Melanocyte of skin (primary cell): Measurements from ENCODE around the genes FPGT, TNNI3K, TYW3 and ST6GALNAC3.

DNA sequence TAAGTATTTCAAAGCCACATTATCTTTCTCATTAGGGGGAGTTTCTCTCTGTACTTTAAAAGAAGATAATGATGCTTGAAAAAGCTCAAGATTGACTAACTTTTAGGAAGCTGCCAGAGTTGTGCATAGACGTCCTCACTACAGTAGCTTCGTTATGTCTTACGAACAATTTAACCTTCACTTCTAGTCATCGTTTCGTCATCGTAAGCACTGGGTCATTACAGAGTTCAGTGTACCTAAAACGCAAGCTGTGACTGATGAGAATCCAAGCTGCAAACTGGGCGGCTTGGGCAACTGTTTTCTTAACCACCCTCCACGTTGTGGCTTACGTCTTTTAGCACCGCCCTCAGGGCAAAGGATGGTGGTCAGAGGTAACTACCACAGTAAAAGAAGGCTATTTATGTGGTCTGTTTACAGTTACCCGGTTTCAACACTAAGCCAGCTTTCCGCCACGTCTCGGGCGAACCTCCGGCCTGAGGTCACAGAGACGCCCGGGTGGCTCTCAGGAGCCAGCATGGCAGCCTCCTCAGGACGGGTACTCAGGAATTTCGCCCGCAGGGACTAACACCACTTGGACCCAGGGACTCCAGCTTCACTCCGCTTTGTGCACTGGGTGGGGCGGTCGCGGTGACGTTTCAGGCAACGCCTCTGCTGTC is 447 bp upstream of the CTH start:
- CAGE, long polyA plus RNA, 2 experiments: no peak in any of the 2 experiments

- CAGE, long polyA plus RNA, 2 experiments: no peak in any of the 2 experiments
Measured at GRCh38 chr1:70947099-70947676, 100.4 kb downstream of the PTGER3 start.

DNA sequence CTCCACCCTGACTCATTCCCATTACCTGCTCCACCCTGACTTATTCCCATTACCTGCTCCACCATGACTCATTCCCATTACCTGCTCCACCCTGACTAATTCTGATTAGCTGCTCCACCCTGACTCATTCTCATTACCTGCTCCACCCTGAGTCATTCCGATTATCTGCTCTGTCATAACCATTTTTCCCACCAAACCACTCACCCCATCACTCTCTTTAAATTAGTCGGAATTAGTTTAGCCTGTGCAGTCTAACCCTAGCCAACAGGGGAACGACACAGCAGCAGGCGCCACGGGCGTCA is 901.4 kb upstream of the NEGR1 start:
- CAGE, long polyA plus RNA, 2 experiments: no peak in any of the 2 experiments

GRCh38 chr1:74197695-74198816 is at the start of gene FPGT:
FPGT (plus strand) TSS chr1:74198242.
- CAGE, long polyA plus RNA, 2 experiments: start-site peak on the plus strand in 1 of 2 experiments, at chr1:74198244-74198340 at its widest, 132 to 508 reads per replicate

- CAGE, long polyA plus RNA, 2 experiments: no peak in any of the 2 experiments
Measured at GRCh38 chr1:74235177-74235671, at the start of gene TNNI3K. TNNI3K (plus strand) TSS chr1:74235387.

- CAGE, long polyA plus RNA, 2 experiments: no peak in any of the 2 experiments
Measured at GRCh38 chr1:74730104-74730501, 2.7 kb downstream of the CRYZ start.

DNA sequence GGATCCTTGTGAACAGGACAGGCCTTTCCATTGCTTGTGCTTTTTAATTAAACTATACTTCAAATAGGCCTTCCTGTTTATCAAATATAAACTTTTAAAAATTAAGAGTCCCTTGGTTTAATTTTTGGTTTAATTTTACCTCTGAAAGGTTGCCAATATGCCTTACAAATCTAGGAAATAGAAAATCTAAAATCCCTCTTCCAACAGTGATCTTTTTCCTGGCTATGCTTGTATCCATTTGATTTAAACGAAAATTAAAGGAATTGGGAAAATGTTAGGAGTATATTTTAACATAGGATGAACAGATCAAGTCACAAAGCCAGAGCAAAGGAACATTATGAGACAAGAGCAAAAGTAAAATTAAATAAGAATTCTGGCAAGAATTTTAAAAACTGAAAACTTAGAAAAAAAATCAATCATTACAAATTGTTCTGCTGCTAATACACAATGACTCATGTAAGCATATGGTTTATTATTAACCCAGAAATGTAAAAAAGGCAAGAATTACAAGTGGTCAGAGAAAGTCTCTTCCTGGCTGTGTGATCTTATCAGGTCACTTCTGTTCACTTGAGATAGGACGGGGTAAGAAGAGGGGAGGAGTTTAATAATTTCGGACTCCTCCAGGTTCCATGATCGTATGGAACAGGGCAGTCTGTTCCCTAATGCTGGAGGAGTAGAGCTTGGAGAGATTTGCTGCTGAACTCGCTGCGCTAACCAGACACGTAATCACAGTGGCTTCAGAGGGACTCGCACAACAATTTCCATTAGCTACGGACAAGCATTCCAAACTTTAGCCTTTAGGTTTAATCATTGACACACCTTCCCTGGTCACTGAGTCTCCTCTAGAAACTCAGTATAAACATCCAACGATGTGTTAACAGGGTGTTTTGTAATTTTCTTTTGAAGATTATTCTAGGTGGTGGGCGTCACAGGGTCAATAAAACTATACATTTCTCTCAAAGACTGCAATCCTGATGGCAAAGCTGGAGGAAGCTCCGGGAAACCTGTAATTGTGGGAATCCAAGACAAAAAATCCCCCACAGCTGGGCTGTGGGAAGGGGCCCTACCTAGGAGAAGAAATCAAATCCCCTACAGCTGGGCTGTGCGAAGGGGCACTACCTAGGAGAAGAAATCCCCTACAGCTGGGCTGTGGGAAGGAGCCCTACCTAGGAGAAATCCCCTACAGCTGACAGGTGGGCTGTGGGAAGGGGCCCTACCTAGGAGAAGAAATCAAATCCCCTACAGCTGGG is 1.4 kb downstream of the CRYZ start:
- CAGE, long polyA plus RNA, 2 experiments: no peak in any of the 2 experiments

- CAGE, long polyA plus RNA, 2 experiments: no peak in any of the 2 experiments
Measured at GRCh38 chr1:74732367-74732931, 401 bp downstream of the CRYZ start.

GRCh38 chr1:74732932-74733721 is at the start of gene TYW3:
TYW3 (plus strand) TSS chr1:74733152.
- CAGE, long polyA plus RNA, 2 experiments: start-site peak on the minus strand in 2 of 2 experiments, at chr1:74733003-74733054 at its widest, 94 to 582 reads per replicate

DNA sequence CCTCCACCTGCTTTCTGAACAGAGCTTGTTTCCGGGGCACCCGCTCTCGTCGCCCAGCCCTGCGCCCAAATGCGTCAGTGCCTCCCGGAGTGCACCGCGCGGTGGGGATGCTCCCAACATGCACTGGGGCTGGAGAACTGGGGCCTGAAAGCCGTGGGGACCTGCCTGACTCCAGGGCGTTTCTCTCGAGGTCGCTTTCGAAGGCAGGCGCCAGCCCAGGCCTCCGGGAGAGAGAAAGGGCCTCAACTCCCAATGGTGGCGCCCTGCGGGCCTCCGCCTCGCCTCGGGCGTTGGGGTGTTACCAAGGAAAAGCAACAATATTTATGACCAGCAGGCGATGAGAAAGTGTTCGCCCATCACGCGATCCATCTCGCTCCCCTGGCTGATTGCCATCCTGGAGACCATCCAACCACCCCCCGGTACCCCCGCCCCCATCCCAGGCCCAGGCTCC is 8.9 kb upstream of the LHX8 start:
- CAGE, long polyA plus RNA, 2 experiments: no peak in any of the 2 experiments

GRCh38 chr1:76074491-76075429 is at the start of gene ST6GALNAC3:
ST6GALNAC3 (plus strand) TSS chr1:76074746.
- CAGE, long polyA plus RNA, 2 experiments: start-site peak on the plus strand in 1 of 2 experiments, at chr1:76074749-76074841 at its widest, 658 to 1,333 reads per replicate

- CAGE, long polyA plus RNA, 2 experiments: no peak in any of the 2 experiments
Measured at GRCh38 chr1:76153976-76154518, 79.5 kb downstream of the ST6GALNAC3 start.

GRCh38 chr1:76190957-76192016 is 116.7 kb downstream of the ST6GALNAC3 start:
- CAGE, long polyA plus RNA, 2 experiments: no peak in any of the 2 experiments

- CAGE, long polyA plus RNA, 2 experiments: no peak in any of the 2 experiments
Measured at GRCh38 chr1:76254377-76254812, 179.8 kb downstream of the ST6GALNAC3 start.

DNA sequence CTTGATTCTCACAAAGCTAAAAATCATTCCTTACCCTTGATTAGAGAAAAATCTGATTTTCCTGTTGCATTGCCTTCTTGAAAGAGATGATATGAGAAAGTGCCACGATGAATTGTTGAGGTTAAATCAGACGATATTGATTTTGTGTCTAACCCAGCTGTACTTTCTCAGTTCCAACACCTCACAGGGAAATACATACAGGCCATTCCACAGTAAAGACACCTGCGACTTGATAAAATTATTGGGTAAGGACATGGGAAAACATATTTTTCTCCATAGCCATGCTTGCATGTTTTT is 255.5 kb upstream of the ST6GALNAC5 start:
- CAGE, long polyA plus RNA, 2 experiments: no peak in any of the 2 experiments

DNA sequence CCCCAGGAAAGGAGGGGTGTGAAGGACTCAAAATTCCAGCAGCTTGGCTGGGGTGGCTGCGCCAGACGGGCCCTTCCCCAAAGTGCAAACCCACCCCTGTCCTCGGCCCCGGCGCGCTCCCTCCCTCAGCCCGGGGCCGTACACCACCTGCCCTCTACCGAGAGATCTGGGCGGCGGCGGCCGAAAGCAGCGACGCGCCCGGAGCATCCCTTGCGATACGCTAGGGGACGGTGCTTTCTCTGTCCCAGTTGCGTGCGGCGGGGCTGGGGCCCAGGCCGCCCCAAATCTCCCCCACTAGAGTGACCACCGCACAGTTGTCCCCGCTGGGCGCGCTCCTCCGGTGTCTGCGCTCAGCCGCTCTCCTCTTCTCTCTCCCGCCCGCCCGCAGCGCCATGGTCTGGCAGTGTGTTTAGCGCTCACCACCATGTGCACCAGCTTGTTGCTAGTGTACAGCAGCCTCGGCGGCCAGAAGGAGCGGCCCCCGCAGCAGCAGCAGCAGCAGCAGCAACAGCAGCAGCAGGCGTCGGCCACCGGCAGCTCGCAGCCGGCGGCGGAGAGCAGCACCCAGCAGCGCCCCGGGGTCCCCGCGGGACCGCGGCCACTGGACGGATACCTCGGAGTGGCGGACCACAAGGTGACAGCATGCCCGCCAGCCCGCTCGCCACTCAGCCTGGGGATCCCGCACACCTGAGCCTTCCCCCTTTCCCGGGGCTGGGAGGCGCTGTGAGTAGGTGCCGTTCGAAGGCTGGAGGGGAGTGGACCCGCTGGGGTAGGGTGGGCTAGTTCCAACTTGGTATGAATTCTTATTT is 1.0 kb downstream of the ST6GALNAC5 start:
- CAGE, long polyA plus RNA, 2 experiments: no peak in any of the 2 experiments

DNA sequence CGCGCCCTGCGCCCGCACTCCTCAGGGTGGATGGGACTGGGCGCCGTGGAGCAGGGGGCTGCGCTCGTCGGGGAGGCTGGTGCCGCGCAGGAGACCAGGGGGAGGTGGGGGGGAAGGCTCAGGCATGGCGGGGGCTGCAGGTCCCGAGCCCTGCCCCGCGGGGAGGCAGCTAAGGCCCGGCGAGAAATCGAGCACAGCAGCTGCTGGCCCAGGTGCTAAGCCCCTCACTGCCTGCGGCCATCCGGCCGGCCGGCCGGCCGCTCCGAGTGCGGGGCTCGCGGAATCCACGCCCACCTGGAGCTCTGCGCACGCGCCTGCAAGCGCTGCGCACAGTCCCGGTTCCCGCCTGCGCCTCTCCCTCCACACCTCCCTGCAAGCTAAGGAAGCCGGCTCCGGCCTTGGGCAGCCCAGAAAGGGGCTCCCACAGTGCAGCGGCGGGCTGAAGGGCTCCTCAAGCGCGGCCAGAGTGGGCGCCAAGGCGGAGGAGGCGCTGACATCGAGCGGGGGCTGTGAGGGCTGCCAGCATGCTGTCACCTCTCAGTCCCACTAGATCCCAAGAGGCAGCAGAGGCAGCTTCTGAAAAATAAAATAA is 150.6 kb downstream of the ZZZ3 start:
- CAGE, long polyA plus RNA, 2 experiments: no peak in any of the 2 experiments

GRCh38 chr1:77947031-77948055 is 31.5 kb downstream of the FUBP1 start:
- CAGE, long polyA plus RNA, 2 experiments: no peak in any of the 2 experiments

DNA sequence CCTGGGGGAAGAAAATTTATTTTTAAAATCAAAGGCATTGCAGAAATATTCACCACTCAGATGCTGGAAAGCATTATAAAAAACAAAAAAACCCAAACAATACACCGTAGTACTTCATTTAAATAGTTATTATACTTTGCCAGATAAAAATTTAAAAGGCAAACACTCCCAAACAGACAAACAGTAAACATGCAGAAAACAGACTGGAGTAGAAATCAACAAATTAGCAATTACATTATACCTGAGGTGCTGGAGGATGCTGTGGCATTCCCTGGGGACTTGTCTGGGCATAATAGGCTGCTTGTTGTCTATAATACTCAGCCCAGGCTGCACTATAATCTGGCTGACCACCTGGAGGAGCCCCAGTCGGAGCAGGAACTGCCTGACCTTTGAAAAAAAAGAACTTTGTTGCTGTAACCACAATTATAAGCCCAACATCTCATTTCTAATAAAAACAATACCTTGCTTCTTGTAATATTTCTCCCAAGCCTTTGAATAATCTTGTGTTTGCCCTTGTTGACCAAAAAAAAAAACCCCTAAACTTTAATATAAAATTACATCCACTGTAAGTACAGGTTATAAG is 29.9 kb downstream of the FUBP1 start:
- CAGE, long polyA plus RNA, 2 experiments: no peak in any of the 2 experiments

DNA sequence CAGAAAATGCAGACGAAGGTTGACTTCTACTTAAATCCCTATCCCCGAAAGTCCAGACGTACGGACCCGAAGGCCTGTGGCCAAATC is 308 bp upstream of the GIPC2 start:
- CAGE, long polyA plus RNA, 2 experiments: no peak in any of the 2 experiments